ENCODE measurements around the gene ALOXE3.

GRCh38 chr17:7847795-7848587, 6.9 kb upstream of the TMEM88 start:
- PRO-cap, 3 experiments, result no peak in any of the 3 experiments
- RAMPAGE, long total RNA, result no peak

DNA sequence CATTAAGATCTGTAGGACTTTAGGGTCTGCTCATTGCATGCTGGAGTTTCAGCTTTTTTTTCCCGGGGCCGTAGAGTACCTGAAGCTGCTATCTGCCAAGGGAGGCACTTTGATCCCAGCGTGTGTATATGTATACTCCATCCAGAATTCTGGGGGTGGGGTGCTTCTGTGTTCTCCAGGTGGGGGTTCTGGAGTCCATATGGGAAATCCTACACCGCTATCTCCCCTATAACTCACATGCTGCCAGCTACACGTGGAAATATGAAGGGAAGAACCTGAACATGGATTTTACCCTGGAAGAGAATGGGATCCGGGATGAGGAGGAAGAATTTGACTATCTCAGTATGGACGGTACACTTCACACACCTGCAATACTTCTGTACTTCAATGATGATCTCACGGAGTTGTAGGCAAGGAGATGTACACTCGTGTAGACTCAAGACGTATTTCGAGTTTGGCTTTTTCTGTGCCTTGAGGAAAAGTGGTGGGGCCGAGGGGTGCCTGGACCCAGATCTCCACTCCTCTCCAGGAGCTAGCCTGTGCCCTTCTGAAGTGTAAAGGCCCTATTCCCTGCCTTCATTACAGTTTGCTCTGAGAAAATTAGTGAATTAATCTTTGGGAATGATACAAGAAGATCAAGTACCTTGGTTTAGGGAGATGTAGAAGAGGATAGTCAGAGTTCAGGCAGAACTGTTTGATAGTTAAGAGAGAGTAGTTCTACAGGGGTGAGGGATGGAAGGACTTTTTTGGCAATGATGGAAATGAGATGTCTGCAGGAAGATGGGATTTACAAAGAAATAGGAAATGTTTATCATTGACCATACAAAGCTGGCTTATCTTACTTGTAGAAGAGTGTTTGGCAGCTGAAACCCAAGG, 1.6 kb downstream of the CYB5D1 start:
- PRO-cap, 3 experiments, result no peak in any of the 3 experiments
- RAMPAGE, long total RNA, result no peak

DNA sequence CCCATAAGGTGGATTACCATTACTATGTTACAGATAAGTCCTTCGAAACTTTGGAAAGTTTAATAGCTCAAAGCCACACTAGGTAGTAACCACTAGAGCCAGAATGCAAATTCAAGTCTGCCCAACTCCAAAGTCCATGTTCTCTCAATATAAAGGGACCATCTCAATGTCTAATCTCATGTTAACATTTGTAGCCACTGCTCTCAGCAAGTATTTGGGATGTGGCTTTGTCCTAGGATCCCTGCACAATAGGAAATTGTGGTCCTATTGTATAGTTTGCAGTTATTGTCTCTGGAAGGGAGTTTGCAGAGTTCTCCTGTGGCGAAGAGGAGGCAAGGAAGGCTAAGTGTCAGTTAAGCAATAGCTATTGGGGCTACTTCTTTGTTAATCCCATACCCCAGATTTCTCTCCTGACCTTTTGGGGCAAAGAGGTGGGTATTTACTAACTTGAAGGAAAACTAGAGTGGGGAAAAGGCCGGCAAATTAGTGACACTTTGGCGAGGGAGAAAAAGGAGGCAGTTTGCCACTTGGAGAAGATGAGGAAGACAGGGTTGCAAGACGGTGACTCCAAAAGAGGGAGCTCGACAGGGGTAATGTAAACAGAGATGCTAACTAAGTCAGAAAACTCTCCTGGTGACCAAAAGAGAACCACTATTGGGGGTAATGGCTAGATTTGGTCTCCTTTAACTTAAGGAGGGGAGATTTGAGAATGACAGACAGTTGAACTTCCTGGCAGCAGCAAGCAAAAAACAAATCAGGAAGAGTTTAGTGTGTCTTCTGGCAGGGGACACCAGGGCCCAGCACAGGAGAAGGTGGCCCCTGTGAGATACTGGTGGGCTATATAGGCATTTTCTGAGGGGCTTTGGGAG, 2.9 kb downstream of the CYB5D1 start:
- PRO-cap, 3 experiments, result no peak in any of the 3 experiments
- RAMPAGE, long total RNA, result no peak

DNA sequence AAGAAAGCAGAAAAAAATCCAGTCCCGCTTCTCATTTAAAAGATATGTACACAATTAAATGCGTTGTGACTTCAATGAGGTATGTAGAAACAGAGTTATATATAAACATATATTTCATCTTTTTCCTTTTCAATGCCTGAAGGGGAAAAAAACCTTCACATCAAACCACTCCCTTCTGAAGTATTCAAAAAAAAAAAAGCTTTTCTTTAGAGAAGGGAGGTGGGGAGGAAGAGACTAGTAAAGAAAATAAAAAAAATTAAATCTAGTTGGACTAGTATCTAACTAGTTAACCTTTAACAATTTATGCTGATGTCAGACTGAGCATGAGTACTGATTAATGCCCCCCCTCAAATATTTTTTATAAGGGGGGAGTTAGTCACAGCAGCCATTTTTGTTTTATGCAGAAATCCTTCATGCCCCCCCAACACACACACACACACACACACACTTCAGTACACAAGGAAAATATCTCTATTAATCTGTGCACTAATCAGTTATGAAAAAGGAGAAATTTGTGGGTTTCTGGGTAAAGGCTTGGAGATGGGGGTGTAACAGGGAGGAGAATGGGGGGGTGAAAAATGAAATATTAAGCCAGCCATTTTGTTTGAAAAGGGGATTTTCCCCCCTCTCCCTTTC, 4.8 kb upstream of the CHD3 start:
- PRO-cap, 3 experiments, result no peak in any of the 3 experiments
- RAMPAGE, long total RNA, result no peak

DNA sequence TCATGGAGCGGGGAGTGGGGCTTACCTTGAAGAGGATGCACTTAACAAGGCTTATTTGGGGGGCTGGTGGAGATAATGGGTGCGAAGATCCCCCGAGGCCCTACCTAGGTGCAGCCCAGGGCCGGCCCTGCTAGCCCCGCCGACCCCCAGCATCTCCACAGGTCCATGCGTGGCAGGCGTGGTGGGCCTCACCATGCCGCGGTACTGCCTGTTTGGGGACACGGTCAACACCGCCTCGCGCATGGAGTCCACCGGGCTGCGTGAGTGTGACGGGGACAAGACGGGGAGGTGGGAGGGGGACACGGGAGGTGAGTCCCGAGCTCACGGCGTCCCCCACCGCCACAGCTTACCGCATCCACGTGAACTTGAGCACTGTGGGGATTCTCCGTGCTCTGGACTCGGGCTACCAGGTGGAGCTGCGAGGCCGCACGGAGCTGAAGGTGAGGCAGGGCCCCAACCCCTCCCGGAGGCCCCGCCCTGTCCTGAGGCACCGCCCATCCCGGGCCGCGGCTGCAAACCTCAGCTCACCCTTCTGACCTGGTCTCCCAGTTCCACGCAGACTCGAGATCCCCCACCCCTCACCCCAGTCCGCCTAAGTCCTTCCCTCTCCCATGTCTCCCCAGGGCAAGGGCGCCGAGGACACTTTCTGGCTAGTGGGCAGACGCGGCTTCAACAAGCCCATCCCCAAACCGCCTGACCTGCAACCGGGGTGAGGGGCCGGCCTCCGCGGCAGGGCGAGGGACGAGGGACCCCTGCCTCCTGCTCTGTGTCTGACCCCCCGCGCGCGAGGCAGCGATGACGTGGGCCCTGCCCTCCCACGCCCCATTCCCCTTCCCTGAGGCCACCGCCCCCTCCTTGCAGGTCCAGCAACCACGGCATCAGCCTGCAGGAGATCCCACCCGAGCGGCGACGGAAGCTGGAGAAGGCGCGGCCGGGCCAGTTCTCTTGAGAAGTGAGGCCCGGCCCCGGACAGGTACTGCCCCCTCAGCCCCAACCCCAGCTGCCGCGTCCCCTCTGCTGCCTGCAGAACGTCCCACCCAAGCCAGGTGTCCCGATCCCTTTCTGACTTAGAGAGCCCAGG, 13.5 kb downstream of the GUCY2D start:
- PRO-cap, 3 experiments, result no peak in any of the 3 experiments
- RAMPAGE, long total RNA, result no peak

DNA sequence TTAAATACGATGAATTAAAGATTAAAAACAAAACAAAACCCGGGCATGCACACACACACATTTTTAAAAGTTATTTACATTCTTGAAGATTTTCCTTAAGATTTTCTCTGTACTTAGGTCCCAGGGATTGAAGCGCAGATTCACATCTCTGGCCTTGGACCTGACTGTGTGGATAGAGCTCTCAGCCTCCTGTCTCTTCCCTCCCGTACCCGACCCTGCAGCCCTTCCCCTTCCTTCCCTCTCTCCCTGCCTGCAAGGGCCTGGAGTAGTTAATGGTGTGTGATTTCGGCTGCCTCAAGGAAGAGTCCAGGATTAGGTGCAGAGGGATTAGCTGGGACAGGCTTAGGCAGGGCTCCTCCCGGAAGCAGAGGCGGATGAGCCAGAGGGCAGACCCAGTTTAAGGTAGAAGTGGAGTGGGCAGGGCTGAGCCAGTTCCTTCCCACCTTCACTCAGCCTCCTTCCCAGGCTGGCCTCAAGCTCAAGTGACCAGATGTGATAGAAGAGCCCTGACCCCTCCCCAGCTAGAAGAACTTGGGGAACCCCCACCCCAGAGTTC, 16.7 kb downstream of the GUCY2D start:
- PRO-cap, 3 experiments, result no peak in any of the 3 experiments
- RAMPAGE, long total RNA, result no peak

DNA sequence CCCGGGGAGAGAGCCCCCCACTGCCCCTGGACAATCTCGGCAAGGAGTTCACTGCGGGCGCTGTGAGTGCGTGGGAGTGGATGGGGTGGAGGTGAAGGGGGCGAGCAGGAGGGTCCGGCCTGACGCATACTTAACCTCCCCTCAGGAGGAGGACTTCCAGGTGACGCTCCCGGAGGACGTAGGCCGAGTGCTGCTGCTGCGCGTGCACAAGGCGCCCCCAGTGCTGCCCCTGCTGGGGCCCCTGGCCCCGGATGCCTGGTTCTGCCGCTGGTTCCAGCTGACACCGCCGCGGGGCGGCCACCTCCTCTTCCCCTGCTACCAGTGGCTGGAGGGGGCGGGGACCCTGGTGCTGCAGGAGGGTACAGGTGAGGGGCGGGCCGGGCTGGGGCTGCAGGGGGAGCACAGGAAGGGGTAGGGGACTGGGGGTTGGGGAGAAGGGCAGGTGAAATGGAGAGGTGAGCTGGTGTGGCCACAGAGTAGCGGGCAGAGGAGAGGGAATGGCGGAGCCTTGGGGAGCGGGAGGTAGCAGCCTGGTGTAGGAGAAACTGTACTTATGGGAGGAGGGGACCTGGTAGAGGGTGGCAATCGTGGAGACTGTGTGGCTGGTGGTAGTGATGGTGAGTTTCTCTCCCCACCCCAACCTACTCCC, 506 bp downstream of the ALOX15B start:
- PRO-cap, 3 experiments, result no peak in any of the 3 experiments
- RAMPAGE, long total RNA, result no peak

GRCh38 chr17:8048317-8048965, 9.6 kb downstream of the ALOX15B start:
- PRO-cap, 3 experiments, result no peak in any of the 3 experiments
- RAMPAGE, long total RNA, result no peak

DNA sequence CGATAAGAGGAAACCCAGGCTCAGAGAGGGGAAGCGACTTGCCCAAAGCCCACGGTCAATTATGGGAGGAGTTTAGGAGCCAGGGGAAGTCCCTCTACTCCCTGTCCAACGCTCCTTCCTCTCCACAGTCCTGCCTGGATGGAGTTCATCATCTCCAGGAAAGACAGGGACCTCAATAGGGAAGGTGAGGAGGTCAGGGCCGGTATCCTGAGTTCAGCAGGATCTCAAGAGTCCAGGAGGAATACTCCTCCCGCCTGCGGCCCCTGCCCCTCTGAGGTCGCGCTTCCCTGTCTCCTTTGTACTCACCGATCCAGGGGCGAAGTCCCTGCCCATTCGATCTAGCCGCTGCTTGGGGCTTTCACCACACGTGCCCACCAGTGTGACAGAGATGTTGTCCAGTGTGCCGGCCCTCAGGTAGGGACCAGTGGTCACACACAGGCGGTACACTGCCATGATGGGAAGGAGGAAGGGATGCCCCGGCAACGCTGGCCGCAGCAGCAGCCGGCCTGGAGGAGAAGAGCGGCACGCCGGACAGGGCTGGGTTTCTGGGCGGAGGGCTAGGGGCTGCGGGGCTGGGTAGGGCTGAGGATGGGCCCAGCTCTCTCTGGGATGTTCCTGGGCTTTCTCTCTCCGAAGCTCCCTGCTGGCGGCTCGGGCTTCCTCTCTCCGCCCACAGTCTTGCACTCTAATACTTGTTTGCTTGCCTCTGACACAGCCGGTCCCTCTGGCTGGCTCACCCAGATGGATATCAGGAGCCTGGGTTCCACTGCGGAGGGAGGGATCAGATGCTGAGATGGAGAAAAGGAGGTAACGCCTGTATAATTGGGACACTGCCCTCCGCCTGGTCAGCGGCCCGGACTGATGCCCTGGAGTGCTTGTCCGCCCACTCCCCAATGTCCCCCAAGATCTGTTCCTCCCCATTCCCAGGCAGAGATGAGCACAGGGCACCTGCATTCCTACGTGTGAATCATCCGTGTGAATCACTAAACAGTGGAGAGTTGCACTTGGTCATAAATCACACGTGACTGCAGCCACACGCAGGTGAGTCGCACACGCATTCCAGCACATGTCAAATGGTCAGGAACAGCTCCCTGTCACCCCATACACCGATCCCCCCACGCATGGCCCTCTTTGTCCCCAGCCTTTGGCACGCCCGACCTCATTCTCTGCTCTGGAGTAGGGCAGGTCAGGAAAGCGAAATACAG, at the start of gene ALOXE3:
Gene ALOXE3 (minus strand): TSS at position 977 of the 1,205 bp plus-strand sequence.
- PRO-cap, 3 experiments, result peak in 2 of 3 experiments; most common plus-strand start position 1,065 of the sequence (in 2); most common minus-strand start position 977 of the sequence (in 2)
- RAMPAGE, long total RNA, result no peak

GRCh38 chr17:8139290-8139839, 12.8 kb downstream of the PER1 start:
- PRO-cap, 3 experiments, result no peak in any of the 3 experiments
- RAMPAGE, long total RNA, result no peak

GRCh38 chr17:8151246-8152307, 627 bp downstream of the PER1 start:
- PRO-cap, 3 experiments, result peak in 3 of 3 experiments; most common plus-strand start chr17:8151950 (in 2); most common minus-strand start chr17:8151846 (in 3)
- RAMPAGE, long total RNA, result no peak

DNA sequence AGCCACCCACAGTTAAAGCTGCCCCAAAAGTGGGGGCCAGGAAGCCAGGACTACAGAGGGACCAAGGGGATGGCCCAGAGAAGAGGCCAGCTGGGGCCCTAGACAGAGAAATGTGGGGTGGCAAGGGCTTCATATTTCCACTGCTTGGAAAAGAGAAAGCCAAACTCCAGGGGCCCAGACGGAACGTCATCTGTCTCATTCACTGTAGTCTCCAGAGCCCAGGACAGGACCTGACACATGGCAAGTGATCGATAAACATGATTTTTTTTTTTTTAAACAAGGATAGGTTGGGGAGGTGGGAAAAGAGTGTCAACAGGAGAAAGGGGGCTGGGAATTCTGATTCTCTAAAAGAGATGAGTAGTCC, 955 bp upstream of the PER1 start:
- PRO-cap, 3 experiments, result no peak in any of the 3 experiments
- RAMPAGE, long total RNA, result no peak

GRCh38 chr17:8154761-8154965, 2.5 kb upstream of the PER1 start:
- PRO-cap, 3 experiments, result no peak in any of the 3 experiments
- RAMPAGE, long total RNA, result no peak

- PRO-cap, 3 experiments, result peak in 3 of 3 experiments; most common minus-strand start chr17:8156329 (in 3)
- RAMPAGE, long total RNA, result no peak
These were observed 3.9 kb upstream of the PER1 start for GRCh38 chr17:8155995-8156643.

DNA sequence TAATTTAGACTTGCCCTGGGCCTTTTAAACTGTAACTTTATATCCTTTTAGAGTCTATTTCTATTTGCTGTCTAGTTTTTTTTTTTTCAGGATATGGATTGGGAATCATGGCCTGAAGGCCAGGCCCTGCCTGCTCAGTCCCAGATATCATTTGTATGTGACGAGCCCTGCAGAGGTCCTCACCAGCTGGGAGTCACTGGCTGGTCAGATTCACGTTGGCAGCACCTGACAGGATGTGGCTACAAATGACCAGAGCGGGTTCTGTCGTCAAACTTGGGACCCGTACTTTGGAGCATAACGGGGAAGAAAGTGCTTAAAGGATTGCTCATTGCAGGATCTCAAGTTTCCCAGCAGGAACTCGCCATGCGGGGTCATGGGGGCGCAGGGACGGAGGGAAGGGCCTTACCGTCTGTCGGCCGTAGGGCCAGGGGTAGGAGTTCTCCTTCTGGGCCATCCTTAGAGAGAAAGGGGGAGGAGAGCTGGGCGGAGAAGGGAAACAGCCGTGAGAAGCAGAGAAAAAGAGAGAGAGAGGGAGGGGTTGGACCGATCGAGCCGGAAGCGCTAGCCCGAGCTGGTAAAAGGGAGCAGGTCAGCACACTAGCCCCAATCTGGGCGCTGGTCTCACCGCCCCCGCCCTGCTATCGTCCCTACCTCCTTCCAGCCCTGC, 471 bp downstream of the AURKB start:
- PRO-cap, 3 experiments, result no peak in any of the 3 experiments
- RAMPAGE, long total RNA, result no peak

- PRO-cap, 3 experiments, result peak in 2 of 3 experiments; most common plus-strand start chr17:8226742 (in 1); most common minus-strand start chr17:8226698 (in 2)
- RAMPAGE, long total RNA, result no peak
These were observed 15.9 kb upstream of the AURKB start for GRCh38 chr17:8225894-8226983.

- PRO-cap, 3 experiments, result no peak in any of the 3 experiments
- RAMPAGE, long total RNA, result no peak
These were observed 15.5 kb downstream of the CTC1 start for GRCh38 chr17:8232190-8232914.

- PRO-cap, 3 experiments, result no peak in any of the 3 experiments
- RAMPAGE, long total RNA, result no peak
These were observed 19.5 kb downstream of the PFAS start for GRCh38 chr17:8268460-8269129.

- PRO-cap, 3 experiments, result no peak in any of the 3 experiments
- RAMPAGE, long total RNA, result no peak
These were observed 12.9 kb upstream of the ODF4 start for GRCh38 chr17:8326299-8327636.

DNA sequence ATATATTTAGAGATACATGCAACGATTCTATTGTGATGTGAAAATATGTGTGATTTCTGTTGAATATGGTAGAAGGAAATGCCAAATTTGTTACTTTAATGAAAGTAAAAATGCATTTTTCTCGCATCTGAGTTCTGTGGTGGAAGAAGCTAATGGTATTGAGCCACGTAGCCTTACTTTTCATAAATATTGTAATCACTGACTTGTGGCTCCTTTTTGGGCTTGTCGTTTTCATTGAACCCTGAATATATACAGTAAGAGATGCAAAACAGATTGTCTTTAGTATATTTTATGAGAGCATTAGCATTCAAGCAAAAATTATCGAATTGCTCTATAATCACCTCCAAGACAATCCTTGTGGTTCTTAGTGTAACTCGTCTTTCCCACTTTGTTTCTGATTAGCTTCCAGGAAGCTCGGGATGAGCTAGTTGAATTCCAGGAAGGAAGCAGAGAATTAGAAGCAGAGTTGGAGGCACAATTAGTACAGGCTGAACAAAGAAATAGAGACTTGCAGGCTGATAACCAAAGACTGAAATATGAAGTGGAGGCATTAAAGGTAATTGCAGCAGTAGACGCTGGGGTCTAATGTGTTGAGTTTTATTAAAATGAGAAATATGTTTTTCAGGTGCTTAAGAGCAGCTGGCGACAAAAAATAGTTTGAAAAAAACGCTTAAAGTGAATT, 9.8 kb downstream of the NDEL1 start:
- PRO-cap, 3 experiments, result no peak in any of the 3 experiments
- RAMPAGE, long total RNA, result no peak

All from cerebellum (tissue), 5 donors.